Hepatocyte (in vitro differentiated cells and primary cell): Measurements from ENCODE around the genes S100PBP, FNDC5 and TRIM62.

GRCh38 chr1:32817446-32818496, at the start of gene S100PBP:
TSS of gene S100PBP (plus strand) at chr1:32817653.
- RAMPAGE, long total RNA, result no peak
- RRBS, result 2% methylated on average over 26 of the region's 78 CpGs

DNA sequence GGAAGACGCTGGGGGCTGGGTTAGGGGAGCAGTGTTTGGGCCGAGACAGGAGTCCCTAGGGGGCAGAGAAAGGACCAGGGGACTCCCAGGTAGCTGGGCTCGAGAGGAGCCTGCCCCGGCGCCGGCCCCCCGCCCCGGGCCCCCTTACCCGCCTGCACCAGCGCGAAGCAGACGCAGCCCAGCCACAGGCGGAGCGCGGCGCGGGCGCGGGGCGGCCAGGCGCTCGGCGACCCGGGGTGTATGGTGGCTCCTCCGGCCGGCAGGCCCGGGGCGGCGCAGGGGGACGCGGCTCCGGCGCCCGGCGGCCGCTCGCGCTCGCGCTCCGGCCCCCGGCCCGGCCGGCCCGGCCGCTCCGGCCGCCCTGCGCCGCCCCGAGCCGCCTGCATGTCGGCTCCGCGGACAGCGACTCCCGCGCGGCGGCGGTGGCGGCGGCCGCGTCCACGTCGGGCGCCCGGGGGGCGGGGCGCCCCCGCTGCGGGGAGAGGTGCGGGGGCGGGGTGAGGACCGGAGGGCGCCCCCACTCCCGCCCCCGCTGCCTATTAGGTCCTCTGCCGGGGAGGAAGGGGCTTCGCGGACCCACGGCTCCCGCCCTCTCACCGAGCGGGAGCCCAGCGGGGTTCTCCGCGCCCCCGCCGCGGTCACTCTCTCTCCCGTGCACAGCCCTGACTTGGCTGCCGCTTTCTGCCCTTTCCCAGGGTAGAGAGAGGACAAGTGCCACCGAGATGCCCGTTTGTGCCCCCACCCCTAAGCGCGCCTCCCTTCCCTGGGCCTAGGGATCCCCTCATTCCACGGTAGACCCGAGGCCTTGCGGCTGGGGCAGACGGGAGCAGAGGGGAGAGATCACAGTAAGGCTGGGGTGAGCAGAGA, at the start of gene FNDC5:
TSS of gene FNDC5 (minus strand) at position 408 of the 867 bp plus-strand sequence.
- RAMPAGE, long total RNA, result no peak
- RRBS, result 1% methylated on average over 39 of the region's 102 CpGs

GRCh38 chr1:32900388-32900897, 746 bp downstream of the TMEM54 start:
- RAMPAGE, long total RNA, result no peak
- RRBS, result 21% methylated on average over 1 of the region's 16 CpGs

- RAMPAGE, long total RNA, result no peak
- RRBS, result no CpG with 5 or more reads among the region's 2 CpGs
Observed at GRCh38 chr1:32904884-32905111, 3.6 kb upstream of the TMEM54 start.

DNA sequence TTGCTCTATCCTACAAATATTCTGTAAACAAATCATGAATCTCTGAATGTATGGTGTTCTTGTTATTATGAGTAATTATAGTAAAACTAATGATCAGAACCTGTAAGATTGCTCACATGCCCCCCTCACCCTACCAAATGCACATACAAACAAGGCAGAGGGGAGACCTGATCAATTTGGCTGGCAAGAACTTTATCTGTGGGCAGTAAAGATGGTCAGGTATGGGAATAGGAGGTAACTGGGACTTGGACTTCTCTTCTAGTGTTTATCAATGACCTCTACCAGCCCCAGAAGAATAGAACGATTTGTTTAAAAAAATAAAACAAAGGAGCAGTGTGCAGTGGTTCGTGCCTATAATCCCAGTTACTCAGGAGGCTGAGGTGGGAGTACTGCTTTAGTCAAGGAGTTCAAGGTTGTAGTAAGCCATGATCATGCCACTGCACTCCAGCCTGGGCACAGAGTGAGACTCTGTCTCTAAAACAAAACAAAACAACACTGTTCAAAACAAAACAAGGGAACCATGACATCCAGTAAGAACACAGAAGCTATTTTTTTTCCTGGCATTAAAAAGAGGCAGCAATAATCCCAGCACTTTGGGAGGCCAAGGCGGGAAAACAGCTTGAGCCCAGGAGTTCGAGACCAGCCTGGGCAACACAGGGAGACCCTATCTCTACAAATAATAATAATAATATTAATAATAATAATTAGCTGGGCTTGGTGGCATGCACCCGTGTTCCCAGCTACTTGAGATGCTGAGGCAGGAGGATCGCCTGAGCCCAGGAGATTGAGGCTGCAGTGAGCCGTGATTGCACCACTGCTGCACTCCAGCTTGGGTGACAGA, 4.2 kb downstream of the RNF19B start:
- RAMPAGE, long total RNA, result no peak
- RRBS, result no CpG with 5 or more reads among the region's 7 CpGs

GRCh38 chr1:32972696-32973511, 8.3 kb upstream of the RNF19B start:
- RAMPAGE, long total RNA, result no peak
- RRBS, result 2% methylated on average over 21 of the region's 60 CpGs

DNA sequence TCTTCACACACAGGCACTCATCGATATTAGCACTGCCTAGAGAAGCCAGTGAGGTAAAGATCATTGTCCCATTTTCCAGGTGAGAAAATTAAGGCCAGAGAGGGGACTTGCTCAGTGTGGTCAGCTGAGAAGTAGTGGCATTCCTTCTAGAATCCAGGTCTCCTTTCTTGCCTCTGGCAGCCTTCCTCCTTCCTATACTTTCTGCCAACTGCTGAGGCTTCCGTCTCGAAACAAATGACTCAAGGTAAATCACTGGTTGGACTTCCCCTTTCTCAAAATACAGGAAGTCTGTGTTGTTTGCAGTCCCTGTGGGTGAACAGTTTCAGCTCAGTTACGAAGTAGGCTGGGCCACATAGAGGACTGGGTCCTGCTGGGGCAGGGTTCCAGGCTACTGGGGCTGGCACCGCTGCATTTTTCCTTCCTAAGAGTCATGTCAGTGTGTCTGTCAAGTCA, 16.5 kb upstream of the RNF19B start:
- RAMPAGE, long total RNA, result no peak
- RRBS, result no CpG with 5 or more reads among the region's 5 CpGs

- RAMPAGE, long total RNA, result no peak
- RRBS, result no CpG with 5 or more reads among the region's 6 CpGs
Observed at GRCh38 chr1:32991411-32991803, 26.8 kb upstream of the RNF19B start.

- RAMPAGE, long total RNA, result no peak
- RRBS, result no CpG with 5 or more reads among the region's 10 CpGs
Observed at GRCh38 chr1:33001124-33002478, 35.1 kb downstream of the AK2 start.

- RAMPAGE, long total RNA, result no peak
- RRBS, result no CpG with 5 or more reads among the region's 8 CpGs
Observed at GRCh38 chr1:33128132-33128930, 47.4 kb downstream of the AZIN2 start.

DNA sequence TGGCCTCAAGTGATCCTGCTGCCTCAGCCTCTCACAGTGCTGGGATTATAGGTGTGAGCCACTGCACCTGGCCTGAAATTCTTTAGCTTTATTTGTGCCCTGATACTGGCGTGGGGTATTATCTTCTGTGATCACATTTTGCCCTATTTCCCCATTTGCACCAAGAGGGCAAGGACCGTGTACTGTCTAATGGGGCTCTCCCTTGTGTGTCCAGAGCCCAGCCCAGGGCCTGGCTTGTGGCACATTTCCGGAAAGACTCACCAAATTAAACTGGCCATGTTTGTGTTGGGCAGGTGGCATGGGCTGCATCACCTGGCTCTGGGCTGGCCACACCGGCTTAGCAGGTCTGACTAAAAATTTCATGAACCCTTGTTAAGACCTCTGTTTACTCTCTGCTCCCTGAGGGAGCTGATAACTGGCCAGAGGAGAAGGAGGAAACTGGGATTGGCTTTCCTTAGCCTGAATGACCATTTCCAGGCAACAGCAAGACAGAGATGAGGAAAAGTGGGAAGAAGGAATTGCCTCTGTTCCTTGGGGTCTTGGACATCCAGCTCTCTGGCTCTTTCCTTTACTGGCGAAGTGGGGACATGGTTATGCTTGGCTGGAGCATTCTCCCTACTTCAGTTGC, 32.0 kb downstream of the TRIM62 start:
- RAMPAGE, long total RNA, result no peak
- RRBS, result 60% methylated on average over 2 of the region's 5 CpGs

- RAMPAGE, long total RNA, result no peak
- RRBS, result no CpG with 5 or more reads among the region's 33 CpGs
Observed at GRCh38 chr1:33160954-33161902, 20.6 kb downstream of the TRIM62 start.

DNA sequence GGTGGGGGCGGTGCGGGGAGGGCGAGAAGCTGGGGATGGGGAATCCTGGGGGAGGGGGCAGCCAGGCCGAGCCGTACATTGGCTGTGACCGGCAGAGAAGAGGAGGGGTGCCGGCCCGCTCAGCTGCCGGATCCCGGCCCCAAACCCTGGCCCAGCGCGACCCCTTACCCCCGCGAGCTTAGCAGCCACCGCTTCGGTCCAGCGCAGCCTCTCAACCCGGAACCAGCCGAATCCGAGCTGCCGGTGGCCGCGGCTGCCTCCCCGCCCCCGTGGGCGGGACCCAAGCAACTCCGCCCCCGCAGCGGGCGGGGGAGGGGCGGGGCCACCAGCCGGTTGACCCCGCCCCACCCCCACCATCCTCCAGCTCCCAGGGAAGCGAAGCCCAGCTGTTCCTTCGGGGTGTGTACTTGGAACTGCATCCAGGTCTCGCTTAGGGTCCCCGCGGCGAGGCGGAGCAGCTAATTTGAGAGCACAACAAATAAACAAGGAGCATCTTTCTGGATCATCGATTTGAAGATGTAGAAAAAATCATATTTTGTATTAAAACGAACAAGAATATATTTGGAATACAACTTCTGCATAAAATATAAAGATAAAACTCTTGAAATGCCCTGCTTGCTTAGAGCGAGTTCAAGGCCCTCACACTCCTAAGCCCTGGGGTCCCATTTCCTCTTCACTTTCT, at the start of gene TRIM62:
TSS of gene TRIM62 (minus strand) at position 218 of the 682 bp plus-strand sequence.
- RAMPAGE, long total RNA, result no peak
- RRBS, result 2% methylated on average over 24 of the region's 43 CpGs

DNA sequence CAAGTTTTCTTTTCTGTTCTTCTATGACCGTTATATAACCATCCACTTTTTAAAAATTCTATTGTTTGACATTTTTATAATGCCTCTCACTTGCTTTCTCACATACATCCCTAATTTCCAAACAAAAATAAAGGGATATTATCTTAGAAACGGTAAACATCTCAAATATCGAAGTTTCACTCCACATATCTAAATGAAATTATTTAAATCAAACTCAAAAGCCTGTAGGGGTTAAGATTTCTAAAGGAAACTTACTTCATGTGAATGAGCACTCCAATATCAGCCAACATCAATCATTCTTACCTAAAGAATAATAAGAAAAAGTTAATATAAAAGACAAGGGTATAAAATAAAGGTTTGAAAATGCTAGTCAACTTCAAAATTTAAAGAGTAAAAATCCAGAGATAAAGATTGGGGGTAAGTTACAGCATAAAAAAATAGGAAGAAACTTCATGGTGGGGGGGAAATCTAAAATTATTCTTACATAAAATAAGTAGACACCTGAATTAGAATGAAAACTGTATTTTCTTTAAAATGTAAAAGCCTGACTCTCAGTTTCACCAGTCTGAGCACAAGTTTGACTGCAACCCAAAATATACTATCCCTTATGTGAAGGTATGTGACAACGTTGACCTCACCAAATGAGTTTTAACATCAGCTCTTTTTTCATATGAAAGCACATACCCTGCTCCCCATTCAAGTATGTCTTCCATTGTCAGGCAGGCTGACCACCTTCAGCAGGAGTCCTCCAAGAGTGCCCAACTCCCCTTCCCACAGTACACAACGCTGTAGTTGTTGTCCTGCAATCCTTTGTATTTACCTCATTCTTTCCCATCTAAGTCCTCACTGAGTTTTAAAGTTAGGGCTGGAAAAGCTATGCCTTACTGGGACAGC, 15.0 kb downstream of the SFPQ start:
- RAMPAGE, long total RNA, result no peak
- RRBS, result no CpG with 5 or more reads among the region's 5 CpGs

GRCh38 chr1:35181857-35182710, 10.9 kb downstream of the SFPQ start:
- RAMPAGE, long total RNA, result no peak
- RRBS, result no CpG with 5 or more reads among the region's 4 CpGs

DNA sequence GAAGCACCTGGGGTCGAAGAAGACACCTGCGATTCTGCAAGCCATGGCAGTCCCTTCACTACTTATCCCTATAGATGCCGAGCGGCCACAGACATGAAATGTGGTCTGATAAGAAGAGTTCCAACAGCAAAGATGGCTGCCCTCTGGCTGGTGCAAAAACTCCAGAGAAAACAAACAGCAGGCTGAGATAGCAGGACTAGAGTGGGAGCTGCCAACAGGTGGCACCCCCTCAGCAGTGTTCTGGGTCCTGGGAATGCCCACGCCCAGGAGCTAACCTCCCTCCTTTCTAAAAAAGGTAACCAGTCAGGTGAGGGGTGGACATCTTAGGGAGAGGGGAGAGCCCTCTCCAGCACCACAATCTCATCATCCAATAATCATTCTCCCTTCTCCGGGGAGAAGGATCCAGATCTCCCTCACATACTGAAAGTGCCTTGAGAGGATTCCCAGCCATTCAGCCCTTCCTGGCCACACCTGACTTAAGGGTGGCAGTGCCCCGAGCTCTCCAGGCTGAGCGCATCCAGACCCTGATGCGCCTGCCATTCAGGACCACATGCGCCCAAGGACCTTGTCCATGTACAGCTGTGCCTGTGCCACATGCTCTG, 121.4 kb downstream of the KIAA0319L start:
- RAMPAGE, long total RNA, result no peak
- RRBS, result no CpG with 5 or more reads among the region's 10 CpGs

DNA sequence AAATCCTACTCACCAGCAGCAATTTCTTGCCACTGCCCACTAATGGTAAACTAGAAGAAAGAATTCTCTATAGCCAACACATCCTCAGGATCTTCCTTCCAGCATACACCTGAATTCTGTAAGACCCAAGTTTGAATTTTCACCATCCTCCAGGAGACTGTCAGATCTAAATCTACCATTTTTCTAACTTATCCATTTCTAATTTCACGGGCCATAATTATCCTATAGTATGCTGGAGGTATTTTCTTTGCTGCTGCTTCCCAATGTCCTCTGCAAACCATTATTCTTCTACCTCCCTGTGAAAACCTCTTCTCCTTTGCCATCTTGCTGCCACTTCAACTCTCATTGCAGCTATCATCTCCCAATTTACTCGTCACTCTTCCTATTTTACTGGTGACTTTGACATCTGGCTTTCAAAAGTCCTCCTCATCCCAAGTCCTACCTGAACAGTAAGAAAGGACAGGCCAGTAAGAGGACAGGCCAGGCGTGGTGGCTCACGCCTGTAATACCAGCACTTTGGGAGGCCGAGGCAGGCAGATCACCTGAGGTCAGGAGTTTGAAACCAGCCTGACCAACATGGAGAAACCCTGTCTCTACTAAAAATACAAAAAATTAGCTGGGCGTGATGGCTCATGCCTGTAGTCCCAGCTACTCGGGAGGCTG, 56.0 kb downstream of the KIAA0319L start:
- RAMPAGE, long total RNA, result no peak
- RRBS, result no CpG with 5 or more reads among the region's 7 CpGs

- RAMPAGE, long total RNA, result no peak
- RRBS, result 1% methylated on average over 58 of the region's 84 CpGs
Observed at GRCh38 chr1:35808258-35808960, 593 bp downstream of the AGO4 start.

- RAMPAGE, long total RNA, result no peak
- RRBS, result no CpG with 5 or more reads among the region's 6 CpGs
Observed at GRCh38 chr1:35825596-35826198, 17.9 kb downstream of the AGO4 start.

DNA sequence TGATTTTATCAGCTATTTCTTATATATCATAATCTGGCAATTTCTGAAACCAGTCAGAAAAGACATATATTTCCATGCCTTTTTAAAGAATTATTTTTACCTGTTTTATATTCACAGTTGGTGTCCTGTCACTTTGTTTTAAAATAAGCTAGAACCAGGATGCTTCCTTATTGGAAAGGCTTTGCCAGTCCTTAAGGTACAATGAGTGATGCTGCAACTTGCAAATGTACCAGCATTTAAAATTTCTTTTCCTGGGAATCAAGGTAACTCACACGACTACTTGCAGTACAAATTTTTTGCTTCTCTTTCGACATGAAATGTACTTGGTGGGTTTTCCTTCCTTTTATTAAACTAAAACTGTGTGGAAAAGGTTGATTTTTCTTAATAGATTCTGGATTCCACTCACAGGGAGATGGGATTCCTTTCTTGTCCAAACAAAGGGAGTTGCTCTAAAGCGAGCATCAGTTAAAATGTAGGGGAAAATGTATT, 28.4 kb upstream of the AGO1 start:
- RAMPAGE, long total RNA, result no peak
- RRBS, result no CpG with 5 or more reads among the region's 3 CpGs